Skeletal muscle tissue (tissue), 7 donors: ENCODE measurements around the gene NPPA.

DNA sequence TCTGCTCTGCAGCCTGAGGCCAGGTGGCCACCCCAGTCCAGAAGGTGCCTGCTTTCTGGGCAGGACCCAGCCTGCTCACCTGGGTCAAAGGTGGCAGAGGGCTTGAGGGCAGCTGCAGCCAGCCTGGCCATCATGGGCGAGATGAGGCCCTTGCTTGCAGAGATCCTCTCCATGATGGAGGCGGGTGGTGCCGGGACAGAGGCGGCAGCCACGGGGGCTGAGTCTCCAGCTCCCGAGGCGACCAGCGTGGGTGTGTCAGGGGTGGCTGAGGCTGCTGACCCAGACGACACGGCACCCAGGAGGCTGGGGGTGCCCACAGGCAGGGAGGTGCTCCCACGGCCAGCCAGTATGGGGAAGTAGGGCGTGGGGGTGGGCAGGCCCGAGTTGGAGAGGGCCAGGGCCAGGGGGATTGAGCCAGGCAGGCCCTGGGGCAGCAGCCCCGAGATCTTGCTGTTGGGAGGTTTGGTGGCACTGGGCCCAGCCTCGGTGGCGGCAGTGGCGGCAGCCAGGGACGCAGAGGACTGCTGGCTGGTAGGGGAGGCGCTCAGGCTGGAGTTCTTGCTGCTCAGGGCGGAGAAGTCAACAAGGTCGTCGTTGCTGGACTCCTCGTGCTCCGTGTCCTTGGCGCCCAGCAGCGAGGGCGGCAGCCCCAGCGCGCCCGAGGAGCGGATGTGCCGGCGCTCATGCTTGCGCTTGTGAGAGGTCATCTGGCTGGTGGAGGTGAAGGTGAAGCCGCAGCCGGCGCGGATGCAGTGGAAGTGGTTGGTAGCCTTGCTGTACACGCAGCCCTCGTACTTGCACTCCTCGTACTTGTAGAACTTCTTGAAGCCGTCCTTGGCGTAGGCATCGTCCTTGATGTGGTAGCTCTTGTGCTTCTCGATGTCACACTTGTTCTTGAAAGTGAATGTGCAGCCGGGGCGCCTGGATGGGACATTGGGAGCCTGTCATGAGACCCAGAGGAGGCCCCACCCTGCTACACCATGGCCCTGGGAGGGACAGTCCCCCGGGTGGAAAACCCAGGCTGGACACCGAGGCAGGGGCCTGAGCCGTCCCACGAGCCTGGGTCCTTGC is 142.8 kb downstream of the CASZ1 start:
- PRO-cap, 3 experiments: no peak in any of the 3 experiments
- RAMPAGE, long total RNA: no peak
- RRBS, 2 experiments: 91 to 92% methylated on average over 8 of the region's 51 CpGs

DNA sequence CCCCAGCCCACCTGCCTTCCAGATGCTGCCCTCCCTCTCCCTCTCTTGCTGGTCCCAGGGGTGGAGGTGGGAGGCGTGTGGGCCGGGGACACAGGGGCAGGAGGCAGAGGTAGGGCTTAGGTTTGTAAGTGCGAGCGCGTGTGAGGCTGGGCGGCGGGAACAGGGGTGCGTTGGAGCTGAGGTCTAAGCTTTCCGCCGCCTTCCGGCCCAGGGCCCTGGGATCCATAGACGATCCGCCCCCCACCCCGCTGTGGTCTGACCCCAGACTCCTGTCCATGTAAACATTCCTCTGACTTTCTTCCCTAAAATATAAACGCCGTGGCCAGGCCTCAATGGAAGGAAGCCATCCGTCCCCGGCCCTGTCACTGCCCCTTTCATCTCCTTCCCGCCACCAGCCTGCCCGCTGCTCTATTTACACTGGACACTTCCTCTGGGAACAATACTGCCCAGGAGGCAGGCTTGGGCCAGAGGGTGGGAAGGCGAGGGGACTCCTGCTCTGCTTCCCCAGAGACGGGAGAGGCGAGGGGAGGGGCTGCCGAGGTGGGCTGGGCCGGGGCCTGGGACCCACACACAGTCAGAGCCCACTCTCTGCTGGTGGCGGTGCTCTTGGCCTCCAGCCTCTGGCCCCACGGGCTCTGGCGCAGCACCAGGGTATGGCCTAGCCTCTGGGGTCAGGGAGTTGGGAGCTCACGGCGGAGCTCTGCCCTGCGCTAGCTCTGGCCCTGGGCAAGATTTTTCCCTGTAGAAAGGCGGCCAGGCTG is 128.3 kb downstream of the CASZ1 start:
- PRO-cap, 3 experiments: no peak in any of the 3 experiments
- RAMPAGE, long total RNA: no peak
- RRBS, 2 experiments: 22 to 30% methylated on average over 4 to 5 of the region's 32 CpGs

DNA sequence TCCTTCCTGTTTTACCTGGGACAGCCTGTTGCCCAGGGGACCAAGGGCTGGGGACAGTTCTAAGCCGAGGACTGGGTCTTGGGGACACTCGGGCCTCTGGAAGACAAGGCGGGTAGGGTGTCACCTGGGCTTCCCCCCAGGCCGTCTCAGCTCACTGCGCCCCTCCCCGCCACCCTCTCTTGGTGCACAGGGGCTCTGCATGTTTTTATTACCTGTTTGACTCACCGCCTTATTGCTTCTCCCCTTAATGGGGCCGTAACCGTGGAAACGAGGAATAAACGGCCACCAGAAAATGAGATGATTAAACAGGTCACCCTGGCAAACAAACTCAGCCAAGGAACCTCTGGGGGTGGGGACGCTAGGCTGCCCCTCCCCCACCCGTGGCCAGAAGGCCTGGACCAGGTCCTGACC is 110.0 kb downstream of the CASZ1 start:
- PRO-cap, 3 experiments: no peak in any of the 3 experiments
- RAMPAGE, long total RNA: no peak
- RRBS, 2 experiments: no CpG with 5 or more reads among the region's 13 CpGs

GRCh38 chr1:10734844-10736088 is 61.2 kb downstream of the CASZ1 start:
- PRO-cap, 3 experiments: peak in 1 of 3 experiments; most common plus-strand start chr1:10735817 (in 1); most common minus-strand start chr1:10735678 (in 1)
- RAMPAGE, long total RNA: no peak
- RRBS, 2 experiments: 8 to 10% methylated on average over 8 of the region's 32 CpGs

- PRO-cap, 3 experiments: no peak in any of the 3 experiments
- RAMPAGE, long total RNA: no peak
- RRBS, 2 experiments: no CpG with 5 or more reads among the region's 15 CpGs
These were observed 42.1 kb downstream of the CASZ1 start for GRCh38 chr1:10754281-10754843.

- PRO-cap, 3 experiments: no peak in any of the 3 experiments
- RAMPAGE, long total RNA: no peak
- RRBS, 2 experiments: 13% methylated on average over 3 to 4 of the region's 32 CpGs
These were observed 34.6 kb downstream of the CASZ1 start for GRCh38 chr1:10761345-10762696.

GRCh38 chr1:10818638-10819286 is 22.3 kb upstream of the CASZ1 start:
- PRO-cap, 3 experiments: no peak in any of the 3 experiments
- RAMPAGE, long total RNA: no peak
- RRBS, 2 experiments: 38% methylated on average over 2 of the region's 10 CpGs; no CpG with 5 or more reads in 1 of the 2 experiments

DNA sequence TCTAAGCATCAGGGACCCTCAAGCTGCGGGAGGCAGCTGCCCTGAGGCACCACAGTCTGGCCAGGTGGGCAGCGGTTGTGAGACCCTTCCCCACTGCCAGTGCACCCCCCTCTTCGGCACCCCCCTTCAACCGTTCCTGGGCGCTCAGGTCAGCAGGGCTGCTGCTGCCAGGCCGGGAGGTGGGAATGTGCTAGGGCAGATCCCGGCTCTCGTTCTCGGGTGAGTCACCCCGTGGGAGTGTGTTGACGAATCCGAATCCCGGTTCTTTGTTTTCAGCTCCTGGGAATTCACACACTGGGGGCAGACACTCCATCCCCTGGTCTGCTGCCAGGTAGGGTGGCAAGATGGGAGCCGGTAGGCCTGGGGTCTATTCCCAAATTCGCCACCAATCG is 28.4 kb upstream of the CASZ1 start:
- PRO-cap, 3 experiments: no peak in any of the 3 experiments
- RAMPAGE, long total RNA: no peak
- RRBS, 2 experiments: 36 to 46% methylated on average over 8 of the region's 16 CpGs

DNA sequence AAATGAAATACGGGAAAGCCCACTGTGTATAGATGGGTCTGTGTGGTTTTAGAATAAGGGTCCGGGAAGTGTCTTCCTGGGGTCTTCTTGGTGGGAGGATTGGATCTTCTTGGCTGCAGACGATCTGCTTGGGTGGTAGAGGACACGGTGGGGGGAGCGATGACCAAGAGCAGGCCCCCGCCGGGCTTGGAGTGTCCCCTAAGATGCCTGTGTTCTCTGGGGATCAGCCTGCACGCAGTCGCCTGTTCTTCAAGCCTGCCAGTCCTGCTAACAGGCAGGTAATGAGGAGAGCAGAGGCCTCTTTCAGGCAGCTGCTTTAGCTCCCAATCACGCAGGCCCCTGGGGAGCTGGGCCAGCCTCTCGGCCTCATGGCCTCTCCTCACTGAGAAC is 71.3 kb upstream of the CASZ1 start:
- PRO-cap, 3 experiments: no peak in any of the 3 experiments
- RAMPAGE, long total RNA: no peak
- RRBS, 2 experiments: 40 to 52% methylated on average over 4 of the region's 11 CpGs

GRCh38 chr1:10969319-10969825 is 12.5 kb downstream of the C1orf127 start:
- PRO-cap, 3 experiments: no peak in any of the 3 experiments
- RAMPAGE, long total RNA: no peak
- RRBS, 2 experiments: no CpG with 5 or more reads among the region's 11 CpGs

DNA sequence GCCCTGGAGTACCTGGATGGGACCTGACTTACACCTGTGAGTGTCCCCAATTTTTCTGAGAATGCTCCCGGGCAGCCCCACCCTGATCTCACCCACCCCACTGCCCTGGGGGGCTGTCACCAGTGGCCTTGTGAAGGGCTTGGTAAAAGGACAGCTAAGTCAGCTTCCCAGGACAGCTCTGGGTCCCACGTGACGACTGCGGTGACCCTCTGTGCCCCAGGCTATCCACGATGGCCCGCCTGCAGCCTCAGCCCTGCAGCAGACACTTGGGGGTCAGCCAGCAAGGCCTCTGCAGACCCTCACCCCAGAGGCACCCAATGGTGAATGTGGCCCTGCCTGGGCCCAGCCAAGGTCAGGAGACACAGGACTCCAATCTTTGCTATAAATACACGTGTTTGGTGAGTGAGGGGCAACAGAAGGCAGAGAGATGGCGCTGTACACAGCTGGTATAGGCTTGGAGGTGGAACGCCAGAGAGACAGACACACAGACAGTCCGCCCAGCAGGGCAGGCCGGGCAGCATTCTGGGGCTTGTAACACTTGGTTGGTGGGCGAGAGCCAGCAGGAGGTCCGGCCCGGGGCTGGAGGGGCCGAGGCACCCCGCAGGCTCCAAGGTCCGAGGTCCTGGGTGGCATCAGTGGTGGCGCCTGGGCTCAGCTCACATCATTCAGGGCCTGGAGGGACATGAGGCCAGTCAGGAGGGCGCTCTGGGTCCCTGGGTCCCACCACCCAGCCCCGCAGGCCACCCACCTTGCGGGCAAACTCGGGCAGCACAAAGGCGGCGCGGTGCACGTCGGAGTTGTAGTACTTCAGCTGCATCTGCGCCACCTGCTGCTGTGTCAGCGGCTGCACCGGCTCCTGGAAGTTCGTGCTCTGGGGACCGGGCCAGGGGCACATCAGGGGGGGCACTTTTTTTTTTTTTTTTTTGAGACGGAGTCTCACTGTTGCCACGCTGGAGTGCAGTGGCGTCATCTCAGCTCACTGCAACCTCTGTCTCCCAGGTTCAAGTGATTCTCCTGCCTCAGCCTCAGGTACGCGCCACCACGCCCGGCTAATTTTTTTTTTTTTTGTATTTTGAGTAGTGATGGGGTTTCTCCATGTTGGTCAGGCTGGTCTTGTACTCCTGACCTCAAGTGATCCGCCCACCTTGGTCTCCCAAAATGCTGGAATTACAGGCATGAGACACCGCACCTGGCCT is 5.2 kb downstream of the SRM start:
- PRO-cap, 3 experiments: no peak in any of the 3 experiments
- RAMPAGE, long total RNA: no peak
- RRBS, 2 experiments: no CpG with 5 or more reads among the region's 41 CpGs

DNA sequence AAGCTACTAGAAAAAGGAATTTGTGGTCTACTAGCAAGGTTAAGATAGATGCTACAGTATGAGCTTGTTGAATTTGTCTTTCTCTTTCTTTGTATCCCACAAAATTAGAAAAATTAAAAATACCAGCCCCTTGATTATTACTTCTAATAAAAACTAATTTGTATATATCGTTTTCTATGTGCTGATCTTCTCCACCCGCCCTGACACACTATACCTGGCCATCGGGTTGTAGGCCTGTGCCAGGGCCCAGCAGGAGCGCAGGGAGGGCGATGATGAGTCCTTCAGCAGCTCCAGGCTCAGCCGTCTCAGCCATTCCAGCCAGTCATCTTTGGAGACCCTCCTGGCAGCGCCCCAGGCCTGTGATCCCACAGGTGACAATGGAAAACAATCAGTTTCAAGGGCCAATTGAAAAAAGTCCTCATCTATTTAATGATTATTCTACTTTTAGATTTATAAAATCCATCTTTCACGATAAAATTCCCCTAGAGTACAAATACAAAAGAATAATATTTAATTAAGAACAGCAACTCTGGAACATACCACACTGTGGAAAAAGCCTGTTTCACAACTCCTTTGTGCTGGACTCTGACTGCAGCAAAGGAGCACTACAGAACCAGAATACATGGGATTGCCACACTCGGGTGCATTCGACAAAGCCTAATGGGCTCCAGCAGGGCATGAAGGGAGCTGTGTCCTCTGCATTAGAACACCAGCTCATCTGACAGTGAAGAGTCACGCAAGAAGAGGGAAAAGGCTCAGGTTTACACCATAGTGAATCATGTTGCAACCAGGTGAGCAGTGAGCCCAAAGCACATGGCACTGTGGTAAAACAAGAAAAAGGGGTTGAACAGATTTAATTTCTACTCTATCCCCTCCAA is 15.4 kb downstream of the ANGPTL7 start:
- PRO-cap, 3 experiments: no peak in any of the 3 experiments
- RAMPAGE, long total RNA: no peak
- RRBS, 2 experiments: no CpG with 5 or more reads among the region's 11 CpGs

- PRO-cap, 3 experiments: no peak in any of the 3 experiments
- RAMPAGE, long total RNA: no peak
- RRBS, 2 experiments: no CpG with 5 or more reads among the region's 8 CpGs
These were observed 16.1 kb downstream of the MTOR start for GRCh38 chr1:11245939-11246910.

GRCh38 chr1:11250716-11251424 is 11.5 kb downstream of the MTOR start:
- PRO-cap, 3 experiments: no peak in any of the 3 experiments
- RAMPAGE, long total RNA: no peak
- RRBS, 2 experiments: no CpG with 5 or more reads among the region's 4 CpGs

DNA sequence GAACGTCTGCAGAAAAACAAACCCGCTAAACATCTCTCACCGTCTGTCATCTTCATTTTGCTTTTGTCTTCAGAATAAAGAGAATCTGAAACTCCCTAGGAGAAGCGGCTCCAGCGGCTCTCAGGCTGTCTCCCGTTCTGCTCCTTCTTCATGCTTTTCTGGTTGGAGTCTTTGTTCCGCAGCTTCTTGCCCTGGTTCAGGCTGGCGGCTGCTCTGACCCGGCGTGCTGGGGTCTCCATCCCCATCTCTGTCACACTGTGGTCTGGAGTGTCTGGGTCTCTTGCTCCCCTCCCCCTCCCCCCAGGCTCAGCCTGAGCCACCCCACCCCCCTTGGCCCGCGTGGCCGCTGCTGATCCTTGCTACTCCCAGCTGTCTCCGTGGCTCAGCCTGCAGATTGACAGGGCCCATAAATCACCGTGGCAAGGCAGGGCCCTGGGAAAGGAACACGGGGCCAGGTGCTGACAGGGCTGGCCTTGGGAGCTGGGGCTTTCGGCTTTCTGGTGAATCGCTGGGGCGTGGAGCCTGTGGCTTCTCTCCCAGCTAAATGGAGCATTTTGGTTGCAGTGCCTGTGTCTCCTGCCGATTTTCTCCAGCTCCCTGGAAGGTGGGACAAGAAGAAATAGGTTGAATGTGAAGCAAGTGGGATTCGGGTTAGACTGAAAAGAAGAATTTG is 66.8 kb downstream of the UBIAD1 start:
- PRO-cap, 3 experiments: no peak in any of the 3 experiments
- RAMPAGE, long total RNA: no peak
- RRBS, 2 experiments: no CpG with 5 or more reads among the region's 21 CpGs

GRCh38 chr1:11689650-11690123 is 1.8 kb upstream of the DRAXIN start:
- PRO-cap, 3 experiments: no peak in any of the 3 experiments
- RAMPAGE, long total RNA: no peak
- RRBS, 2 experiments: no CpG with 5 or more reads among the region's 5 CpGs

DNA sequence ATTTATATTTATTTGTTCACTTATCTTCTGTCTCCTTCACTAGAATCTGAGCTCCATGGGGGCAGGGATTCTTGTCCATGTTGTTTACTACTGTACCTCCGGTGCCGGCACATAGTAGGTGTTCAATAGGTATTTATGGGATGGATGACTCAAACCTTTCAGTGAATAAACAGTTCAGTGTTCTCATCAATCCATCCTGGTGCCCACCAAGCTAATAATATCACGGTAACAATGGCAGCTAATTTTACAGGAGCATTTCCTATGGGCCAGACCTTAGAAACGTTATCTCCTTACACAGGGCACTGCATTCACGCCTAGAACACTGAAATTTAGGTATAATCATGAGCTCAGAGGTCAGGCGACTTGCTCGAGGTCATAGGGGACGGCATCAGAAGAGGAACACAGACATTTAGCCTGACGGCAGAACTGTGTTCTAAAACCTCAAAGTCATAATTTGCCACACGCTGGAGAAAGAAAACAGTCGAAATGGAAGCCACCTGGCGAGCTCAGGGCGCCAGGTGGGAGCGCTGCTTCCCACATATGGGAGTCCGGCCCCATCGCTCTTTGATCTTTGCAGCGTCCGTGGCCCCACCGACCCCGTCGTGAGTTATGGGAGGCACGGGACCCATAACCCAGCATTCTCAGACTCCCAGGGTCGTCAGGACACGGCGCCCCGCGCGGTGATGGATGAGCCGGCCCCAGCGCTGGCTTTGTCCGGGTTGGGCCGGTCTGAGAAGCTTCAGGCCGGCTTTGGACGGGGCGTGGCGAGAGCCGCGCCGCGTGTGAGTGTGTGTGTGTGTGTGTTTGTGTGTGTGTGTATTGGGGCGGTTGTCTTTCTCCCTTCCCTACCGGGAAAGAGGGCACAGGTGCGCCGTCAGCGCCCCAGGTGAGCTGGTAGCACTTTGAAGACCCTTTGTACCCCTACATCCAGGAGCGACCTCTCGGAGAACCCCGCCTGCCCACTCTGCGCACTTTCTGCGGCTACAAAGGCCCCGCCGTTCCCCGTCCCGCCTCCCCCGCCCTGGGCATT is 1.1 kb upstream of the DRAXIN start:
- PRO-cap, 3 experiments: no peak in any of the 3 experiments
- RAMPAGE, long total RNA: no peak
- RRBS, 2 experiments: 3 to 5% methylated on average over 10 to 16 of the region's 55 CpGs

DNA sequence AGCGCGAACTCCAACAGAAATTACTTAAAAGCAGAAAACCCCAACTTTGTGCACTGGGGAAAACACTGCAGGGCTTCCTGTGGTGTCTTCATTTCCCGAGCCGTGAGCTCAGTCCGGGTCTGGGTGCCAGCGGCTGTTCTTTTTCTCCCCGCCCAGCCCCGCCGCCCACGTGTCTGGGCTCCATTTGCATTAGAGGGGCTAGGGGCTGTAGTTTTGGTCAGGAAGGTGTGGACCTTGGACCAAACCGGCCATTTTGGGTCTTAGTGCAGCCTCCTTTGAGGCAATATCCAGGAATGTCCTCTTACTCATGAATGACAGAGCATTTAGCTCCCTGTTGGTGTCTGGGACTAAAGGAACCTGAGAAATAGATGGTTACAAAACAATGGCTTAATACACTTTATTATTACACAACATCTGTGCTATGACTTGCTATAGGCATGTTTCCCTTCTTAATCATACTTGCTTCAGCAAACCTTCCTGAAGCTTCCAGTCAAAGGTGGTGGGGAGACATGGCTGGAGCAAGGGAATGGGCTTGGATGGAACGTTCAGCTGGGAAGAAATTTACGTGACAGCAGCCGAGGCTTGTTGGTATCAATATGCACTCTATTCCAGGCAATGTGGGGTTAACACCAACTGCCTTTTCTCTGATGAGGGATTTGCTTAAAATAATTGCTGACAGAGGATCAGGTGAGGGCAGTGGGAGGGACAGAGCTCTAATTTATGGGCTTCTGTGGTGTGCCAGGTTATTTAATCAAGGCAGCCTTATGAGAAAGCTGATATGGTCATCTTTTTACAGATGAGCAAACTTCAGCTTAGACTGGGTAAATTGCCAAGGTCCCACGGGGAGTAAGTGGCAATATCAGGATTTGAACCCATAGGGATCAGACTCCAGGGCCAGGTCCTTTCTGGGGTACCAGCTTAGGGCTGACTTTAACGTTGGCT is 1.1 kb downstream of the AGTRAP start:
- PRO-cap, 3 experiments: peak in 3 of 3 experiments; most common plus-strand start position 111 of the sequence (in 1); most common minus-strand start position 104 of the sequence (in 2)
- RAMPAGE, long total RNA: no peak
- RRBS, 2 experiments: 0 to 4% methylated on average over 1 of the region's 16 CpGs

- PRO-cap, 3 experiments: no peak in any of the 3 experiments
- RAMPAGE, long total RNA: start-site peak on the minus strand at chr1:11847771-11847785, 33 and 126 reads in 2 replicates
- RRBS, 2 experiments: no CpG with 5 or more reads among the region's 11 CpGs
These were observed at the start of gene NPPA for GRCh38 chr1:11847519-11848064. Gene NPPA (minus strand): TSS chr1:11847783.

GRCh38 chr1:11873904-11874670 is 15.3 kb upstream of the NPPB start:
- PRO-cap, 3 experiments: peak in 2 of 3 experiments; most common plus-strand start chr1:11874336 (in 1); most common minus-strand start chr1:11874105 (in 1)
- RAMPAGE, long total RNA: no peak
- RRBS, 2 experiments: no CpG with 5 or more reads among the region's 20 CpGs